Hair follicular keratinocyte (primary cell): ENCODE results near the genes RAB11FIP4 and SUZ12.

DNA sequence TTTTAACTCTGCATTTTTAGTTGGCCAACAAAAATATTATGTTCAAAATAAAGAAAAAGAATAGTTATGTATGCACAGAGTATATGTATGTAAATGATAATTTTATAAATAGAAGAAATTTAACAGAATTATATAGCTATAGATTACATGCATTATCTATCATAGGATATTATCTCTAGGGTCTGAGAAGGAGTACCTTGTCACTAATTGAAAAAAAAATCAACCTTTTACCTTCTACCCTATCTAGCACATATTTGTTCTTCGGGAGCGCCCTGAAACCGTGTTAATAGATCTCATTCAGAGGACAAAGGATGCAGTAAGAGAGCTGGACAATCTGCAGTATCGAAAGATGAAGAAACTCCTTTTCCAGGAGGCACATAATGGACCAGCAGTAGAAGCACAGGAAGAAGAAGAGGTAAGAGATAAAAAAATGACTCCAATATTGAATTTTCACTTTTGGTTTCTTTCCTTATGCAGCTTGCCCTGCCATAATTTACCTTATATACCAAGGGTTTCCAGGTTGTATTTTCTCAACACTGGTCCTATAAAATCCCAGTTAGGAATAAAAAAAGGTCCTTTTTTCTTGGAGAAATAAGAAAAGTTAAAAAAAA, 71.4 kb downstream of the ABHD15 start:
- RAMPAGE, long total RNA: no peak

DNA sequence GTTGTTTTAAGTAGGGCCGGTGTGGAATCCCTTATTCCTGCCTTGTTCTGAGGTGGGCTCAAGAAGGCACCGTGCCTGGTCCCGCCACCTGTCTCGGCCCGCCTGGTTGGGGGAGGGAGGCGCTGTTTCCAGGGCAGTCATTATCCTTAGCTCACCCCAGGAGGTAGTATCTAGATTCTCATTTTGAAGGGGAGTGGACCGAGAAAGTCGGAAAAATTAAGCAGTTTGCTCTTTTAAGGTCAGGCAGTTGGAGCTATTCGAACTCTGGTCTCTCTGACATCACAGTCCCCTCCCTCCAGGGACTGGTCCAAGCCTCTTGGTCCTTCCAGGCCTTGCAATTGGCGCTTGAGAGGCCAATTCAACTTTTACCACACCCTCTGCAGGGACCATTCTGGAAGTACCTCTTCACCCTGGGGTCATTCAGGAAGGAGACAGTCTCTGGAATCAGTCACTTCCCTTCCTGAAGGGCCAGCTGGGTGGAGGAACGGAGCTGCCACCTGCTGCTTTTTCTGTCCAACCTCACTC, 830 bp upstream of the ANKRD13B start:
- RAMPAGE, long total RNA: no peak

DNA sequence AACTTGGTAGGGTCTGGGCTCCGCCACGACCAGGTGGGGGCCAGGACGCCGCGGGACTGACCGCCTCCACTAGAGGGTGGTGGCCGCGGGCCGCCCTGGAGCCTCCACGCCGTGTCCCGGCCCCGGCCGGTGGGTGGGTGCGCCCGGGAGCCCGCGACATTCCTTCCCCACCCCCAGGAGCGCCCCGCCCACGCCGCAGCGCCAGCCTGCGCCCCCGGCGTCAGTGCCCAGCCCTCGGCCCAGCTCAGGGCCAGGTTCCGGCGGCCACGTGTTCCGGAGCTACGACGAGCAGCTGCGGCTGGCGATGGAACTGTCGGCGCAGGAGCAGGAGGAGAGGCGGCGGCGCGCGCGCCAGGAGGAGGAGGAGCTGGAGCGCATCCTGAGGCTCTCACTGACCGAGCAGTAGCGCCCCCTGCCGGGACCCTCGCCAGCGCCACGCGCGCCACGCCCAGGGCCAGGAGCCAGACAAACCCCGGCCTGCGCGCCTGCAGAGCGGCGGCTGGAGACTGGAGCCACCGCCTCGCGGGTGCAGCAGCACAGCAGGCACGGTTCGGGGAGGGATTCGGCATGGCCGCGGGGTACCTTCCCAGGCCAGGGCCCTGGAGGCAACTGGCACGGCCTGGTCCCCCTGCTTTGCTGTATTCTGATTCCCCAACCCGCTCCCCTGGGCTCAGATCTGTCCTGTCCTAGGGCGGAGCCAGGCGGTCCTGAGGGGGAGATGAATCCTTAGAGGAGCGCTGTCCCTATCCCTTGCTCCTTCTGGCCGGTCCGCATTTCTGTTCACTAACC, 9.3 kb downstream of the CORO6 start:
- RAMPAGE, long total RNA: no peak

- RAMPAGE, long total RNA: no peak
Observed at GRCh38 chr17:29639191-29640091, 16.7 kb upstream of the CORO6 start.

- RAMPAGE, long total RNA: no peak
Observed at GRCh38 chr17:29710603-29711406, 88.1 kb upstream of the CORO6 start.

DNA sequence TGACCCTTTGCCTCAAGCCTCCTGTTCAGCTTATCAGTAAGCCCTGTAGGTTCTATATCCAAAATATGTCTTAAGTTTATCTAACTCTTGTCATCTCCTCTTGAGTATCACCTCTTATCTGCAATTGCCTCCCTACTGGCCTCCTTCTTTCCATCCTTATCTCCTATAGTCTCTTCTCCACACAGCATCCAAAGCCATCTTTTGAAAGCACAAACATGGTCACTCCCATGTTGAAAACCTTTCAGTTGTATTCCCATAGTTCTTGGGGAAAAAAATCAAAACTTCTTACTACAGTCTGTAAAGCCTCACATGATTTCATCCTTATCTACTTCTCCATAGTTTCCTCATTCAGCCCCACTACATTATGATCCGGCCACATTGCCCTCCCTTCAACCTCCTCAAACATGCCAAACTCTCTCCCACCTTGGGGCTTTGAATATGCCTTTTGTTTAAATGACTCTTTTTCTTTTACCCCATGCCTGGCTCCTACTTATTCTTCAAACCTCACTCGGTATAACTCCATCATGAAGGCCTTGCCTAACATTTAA, 54.6 kb downstream of the SSH2 start:
- RAMPAGE, long total RNA: no peak

GRCh38 chr17:29931067-29931849, 1.2 kb upstream of the SSH2 start:
- RAMPAGE, long total RNA: no peak

GRCh38 chr17:30243193-30243418, 7.6 kb upstream of the SLC6A4 start:
- RAMPAGE, long total RNA: no peak

DNA sequence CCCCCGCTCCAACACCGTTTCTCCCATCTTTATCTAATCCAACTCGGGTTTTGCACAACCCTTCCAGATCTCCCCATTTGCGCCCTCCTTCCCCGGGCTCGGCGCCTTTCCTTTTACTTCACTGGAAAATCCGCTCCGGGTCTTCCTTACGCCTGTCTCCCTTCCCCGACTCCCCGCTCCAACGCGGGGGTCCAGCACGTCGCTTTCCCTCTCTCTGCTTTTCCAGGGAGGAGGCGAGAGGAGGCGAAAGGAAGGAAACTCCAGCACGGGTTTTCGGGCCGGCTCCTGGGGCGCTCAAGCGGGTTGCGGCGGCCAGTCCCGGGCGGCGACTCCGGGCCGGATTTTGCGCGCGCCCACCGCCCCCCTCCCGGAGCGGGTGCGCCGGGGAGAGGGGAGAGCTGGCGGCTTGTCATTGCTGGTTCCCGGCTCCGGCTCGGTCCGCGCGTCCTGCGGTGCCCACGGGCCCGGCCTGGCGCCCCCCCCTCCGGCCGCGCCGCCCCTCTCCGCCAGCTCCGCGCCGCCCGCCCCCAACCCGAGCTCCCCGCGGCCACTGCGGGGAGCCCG, 115.8 kb downstream of the CRLF3 start:
- RAMPAGE, long total RNA: no peak

- RAMPAGE, long total RNA: no peak
Observed at GRCh38 chr17:30956738-30957242, 14.0 kb upstream of the RNF135 start.

DNA sequence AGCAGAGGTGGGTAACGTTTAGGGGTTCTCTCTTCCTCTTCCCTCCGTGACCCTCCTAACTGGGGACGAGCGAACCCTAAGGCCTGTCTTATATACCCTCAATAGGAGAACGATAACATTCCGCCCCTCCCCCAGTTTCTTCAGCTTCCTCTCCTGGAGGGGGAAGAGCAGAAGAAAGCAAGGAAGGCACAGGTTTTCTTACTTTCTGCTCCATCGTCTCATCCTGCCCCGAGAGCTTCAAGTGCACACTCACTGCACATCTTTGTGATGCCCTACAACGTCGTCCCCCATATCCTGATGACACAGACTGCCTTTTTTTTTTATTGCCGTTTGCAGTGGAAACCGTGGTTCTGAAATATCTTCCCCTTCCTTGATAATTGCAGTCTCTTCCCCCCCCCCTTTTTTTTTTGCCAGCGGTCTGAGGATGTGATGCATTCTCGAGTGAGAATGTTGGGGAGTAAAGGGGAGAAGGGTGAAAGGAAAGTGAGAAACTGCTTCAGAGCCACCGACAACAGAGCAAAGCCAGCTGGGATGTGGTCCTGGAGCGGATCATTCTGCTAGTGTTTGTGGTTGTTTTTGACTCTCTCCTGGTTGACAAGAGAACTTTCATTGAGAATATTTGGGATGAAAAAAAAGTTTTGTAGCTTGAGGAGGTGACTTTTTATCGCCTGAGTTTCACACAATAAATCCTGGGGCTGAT, 1.1 kb downstream of the NF1 start:
- RAMPAGE, long total RNA: no peak

- RAMPAGE, long total RNA: no peak
Observed at GRCh38 chr17:31317929-31319028, 3.1 kb downstream of the EVI2A start.

- RAMPAGE, long total RNA: no peak
Observed at GRCh38 chr17:31320339-31320538, 1.2 kb downstream of the EVI2A start.

- RAMPAGE, long total RNA: no peak
Observed at GRCh38 chr17:31391379-31392077, at the start of gene RAB11FIP4. Gene RAB11FIP4 (plus strand): TSS chr17:31391675.

DNA sequence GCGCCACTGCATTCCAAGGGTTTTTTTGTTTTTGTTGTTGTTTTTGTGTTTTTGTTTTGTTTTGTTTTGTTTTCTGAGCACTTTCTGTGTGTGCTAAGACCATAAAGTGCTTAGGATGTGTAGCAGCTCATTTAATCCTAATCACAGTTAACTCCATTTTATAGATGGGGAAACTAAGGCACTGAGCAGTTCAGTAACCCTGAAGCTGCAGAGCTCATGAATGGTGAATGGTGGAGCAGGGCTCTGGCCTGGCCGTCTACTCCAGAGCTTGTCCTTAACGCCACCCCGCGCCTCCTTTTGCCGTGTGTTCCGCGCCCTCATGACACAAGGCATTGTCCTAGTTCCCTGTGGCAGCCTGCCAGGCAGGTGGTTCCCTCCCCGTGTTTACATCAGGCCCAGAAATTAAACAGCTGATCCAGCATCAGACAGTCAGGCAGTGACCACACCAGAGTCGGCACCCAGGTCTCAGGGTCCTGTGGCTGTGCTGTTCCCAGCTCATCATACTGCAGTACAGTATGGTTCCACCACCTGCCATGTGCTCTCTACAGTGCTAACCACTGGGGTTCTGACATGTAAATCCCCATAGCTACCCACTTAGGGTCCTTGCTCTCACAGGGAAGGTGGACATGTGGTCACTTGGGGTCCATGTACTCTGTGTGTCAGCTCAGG, 119.6 kb downstream of the RAB11FIP4 start:
- RAMPAGE, long total RNA: no peak

DNA sequence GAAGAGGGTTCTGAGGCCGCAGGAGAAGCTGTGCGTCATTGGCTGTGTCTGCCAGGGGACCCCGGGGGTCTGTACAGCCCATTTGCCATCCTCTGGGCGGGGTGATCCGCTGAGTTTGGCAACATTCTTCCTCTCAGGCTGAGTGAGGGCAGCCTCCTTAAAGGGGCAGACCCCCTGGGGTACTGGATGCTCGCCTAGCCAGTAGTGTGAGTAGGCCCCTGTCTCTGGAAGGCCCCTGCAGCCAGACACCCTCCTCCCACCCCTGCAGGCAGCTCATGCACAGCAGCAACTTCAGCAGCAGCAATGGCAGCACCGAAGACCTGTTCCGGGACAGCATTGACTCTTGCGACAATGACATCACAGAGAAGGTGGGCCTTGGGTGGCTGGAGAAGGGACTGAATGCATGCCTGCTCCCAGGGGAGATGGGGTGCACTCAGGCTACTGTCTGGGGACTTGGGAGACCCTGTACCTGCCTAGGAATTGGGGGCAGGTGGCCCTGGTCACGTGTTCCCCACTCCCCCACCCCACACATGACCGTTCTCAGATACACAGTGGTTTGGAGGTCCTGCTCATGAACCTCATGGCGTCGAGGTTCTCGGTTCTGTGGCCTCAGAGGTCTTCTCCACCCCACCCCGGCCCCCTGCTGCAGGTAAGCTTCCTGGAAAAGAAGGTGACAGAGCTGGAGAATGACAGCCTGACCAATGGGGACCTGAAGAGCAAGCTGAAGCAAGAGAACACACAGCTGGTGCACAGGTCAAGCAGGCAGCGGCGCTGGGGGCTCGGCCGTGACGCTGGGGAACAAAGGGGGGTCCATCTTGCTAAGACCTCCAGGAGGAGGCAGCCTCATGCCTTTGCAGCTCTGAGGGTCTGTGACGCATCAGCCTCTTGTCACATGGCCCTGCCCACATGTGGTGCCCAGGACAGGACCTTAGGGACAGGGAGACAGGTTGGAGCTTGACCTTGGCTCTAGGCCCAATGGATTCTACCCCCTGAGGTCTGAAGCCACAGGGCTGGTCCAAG, 132.1 kb downstream of the RAB11FIP4 start:
- RAMPAGE, long total RNA: no peak

GRCh38 chr17:31561266-31562482, 170.2 kb downstream of the RAB11FIP4 start:
- RAMPAGE, long total RNA: no peak

DNA sequence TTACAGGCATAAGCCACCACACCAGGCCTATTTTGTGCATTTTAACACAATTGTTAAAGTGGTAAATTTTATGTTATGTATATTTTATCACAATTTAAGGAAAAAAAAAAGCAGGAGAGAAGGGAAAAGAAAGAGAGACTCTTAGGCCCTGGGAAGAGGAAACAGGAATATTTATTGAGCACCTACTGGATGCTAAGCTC, 106.9 kb downstream of the COPRS start:
- RAMPAGE, long total RNA: no peak

DNA sequence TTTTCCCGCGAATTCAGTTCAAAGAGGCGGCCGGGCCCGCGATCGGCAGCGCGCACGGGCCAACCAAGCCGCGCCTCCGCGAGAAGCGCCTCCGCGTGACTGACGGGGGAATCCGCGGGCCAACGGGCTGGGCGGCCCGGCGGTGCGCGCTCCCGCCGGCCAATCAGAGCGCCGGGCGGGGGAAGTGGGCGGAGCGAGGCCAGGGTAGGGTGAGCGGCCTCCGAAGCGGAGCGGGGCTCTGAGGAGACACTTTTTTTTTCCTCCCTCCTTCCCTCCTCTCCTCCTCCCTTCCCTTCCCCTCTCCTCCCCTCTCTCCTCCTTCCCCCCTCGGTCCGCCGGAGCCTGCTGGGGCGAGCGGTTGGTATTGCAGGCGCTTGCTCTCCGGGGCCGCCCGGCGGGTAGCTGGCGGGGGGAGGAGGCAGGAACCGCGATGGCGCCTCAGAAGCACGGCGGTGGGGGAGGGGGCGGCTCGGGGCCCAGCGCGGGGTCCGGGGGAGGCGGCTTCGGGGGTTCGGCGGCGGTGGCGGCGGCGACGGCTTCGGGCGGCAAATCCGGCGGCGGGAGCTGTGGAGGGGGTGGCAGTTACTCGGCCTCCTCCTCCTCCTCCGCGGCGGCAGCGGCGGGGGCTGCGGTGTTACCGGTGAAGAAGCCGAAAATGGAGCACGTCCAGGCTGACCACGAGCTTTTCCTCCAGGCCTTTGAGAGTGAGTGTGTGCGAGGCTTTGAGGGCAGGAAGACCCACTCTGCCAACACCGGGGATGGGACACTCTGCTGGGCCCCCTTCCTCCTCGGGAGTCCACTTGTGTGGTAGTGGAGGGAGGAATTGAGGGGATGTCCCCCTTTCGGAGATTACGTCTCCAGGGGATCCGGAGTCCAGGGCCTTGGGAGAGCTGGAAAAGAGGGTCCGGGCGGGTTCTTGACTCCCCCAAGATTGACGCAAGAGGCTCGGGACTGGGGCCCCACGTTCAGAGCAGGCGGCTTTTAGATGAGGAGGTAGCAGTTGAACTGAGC, at the start of gene SUZ12:
Gene SUZ12, plus strand, starts transcription at position 191 of the 1,011 bp plus-strand sequence.
- RAMPAGE, long total RNA: no peak

DNA sequence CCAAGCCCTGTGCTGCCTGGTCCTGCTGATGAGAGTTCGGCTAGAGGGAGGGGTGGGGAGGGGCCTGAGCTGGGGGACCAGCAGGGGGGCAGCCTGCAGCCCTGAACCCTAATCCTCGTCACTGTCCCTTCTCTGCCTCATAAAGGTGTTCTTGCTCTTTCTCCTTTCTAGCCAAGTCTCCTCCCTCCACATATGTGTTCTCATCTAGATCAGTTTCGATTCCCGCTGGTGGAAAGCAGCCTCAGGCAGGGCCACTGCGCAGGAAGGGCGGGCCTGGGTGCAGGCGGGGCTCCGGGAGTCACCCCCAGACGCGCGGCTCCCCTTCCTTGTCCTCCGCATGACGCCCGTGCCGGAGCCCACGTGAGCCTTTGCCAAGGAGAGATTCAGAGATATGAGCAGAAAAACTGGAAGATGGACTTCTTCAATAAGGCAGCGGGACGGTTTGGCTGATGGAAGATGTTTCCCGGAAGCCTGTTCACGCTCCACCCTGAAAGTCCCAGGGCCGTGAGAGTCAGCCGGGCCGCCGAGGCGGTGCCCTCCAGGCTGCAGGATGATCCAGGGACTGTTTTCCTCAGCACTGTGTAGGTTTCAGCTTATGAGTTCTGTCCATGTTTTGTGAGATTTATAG, 14.9 kb upstream of the RHOT1 start:
- RAMPAGE, long total RNA: no peak